Mesenchymal stem cell of adipose (primary cell): Measurements from ENCODE around the genes RABL3 and CSTA.

- CAGE, long polyA plus RNA = no peak
Observed at GRCh38 chr3:119627316-119627746, 29.6 kb downstream of the PLA1A start.

GRCh38 chr3:119636160-119636705 lies 24.2 kb downstream of the POPDC2 start:
- CAGE, long polyA plus RNA = no peak

GRCh38 chr3:120394122-120395506 lies 45.5 kb upstream of the LRRC58 start:
- CAGE, long polyA plus RNA = no peak

GRCh38 chr3:120402566-120403105 lies 48.2 kb downstream of the FSTL1 start:
- CAGE, long polyA plus RNA = no peak

DNA sequence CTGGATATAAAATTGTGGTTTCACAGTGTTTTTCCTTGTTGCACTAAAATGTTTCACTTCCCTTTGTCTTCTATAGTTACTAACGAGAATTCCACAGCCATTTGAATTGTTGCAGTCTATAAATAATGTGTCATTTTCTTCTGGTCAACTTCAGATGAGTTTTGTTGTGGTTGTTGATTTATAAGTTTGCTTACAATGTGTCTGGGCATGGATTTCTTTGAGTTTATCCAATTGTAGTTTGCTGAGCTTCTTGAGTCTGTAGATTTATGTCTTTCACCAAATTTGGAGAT lies 63.3 kb upstream of the NDUFB4 start:
- CAGE, long polyA plus RNA = no peak

GRCh38 chr3:120603259-120604015 lies 7.3 kb downstream of the NDUFB4 start:
- CAGE, long polyA plus RNA = no peak

DNA sequence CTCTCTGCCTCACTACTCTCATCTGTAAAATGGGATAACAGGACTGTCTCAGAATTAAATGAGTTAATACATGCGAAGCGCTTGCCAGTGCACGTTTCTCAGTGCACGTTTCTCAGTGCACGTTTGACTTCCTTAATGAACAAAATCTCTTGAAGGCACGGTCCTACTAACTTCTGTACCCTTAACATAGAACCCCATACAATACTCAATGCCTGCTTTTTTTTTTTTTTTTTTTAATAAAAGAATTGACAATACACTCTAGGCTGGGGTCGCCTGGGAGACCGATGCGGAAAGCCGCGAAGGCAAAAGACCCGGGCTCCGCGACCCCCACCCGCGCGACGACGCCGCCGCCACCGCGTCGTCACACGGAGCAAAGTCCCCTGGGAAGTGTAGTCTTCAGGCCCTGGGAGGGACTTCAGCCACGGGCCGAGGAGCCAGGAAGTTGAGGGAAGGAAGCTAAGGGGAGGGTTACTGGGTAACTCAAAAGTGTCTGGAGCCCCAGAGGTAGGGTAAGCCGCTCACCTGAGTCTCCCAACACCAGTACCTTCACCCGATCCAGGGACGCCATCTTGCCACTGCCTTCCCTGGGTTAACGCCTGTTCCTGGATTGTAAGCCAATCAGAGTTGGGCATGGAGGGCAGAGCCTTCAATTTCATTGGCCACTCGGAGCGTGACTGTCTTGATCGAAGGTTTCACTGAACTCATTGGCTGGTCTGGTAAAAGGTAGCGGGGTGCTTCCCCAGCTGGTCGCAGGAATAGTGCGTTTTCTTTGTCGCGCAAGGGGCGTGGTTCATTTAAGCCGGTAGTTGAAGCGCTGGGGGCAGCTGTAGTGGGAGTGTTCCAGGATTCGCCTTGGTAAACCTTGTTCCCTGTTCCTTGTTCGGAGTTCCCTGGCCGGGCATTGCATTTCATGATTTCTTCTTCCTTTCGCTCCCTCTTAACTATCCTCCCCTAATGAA lies at the start of gene RABL3:
RABL3 (minus strand) TSS at position 577 of the 959 bp plus-strand sequence.
- CAGE, long polyA plus RNA = no peak

DNA sequence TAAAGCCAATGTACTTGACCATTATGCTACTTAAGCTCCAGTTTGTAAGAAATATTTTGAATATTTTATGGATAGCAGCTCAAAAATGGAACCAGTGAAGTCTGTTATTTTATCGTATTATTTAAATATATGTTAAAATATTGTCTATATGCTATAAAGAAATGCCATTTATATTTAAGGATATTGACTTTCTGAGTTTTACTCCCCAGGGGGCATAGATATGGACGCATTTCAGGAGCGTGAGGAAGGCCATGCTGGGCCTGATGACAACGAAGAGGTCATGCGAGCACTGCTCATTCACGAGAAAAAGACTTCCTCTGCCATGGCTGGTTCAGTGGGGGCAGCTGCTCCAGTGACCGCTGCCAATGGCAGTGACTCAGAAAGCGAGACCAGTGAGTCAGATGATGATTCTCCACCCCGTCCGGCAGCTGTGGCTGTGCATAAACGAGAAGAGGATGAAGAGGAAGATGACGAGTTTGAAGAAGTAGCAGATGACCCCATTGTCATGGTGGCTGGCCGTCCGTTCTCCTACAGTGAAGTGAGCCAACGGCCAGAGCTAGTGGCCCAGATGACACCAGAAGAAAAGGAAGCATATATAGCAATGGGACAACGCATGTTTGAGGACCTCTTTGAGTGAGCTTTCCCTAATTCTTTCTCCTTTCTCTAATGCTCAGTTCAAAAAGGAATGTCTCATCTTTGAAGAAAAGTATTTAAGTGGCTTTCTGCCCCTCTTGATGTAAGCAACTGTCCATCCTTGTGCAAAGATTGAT lies 38.5 kb downstream of the GTF2E1 start:
- CAGE, long polyA plus RNA = no peak

DNA sequence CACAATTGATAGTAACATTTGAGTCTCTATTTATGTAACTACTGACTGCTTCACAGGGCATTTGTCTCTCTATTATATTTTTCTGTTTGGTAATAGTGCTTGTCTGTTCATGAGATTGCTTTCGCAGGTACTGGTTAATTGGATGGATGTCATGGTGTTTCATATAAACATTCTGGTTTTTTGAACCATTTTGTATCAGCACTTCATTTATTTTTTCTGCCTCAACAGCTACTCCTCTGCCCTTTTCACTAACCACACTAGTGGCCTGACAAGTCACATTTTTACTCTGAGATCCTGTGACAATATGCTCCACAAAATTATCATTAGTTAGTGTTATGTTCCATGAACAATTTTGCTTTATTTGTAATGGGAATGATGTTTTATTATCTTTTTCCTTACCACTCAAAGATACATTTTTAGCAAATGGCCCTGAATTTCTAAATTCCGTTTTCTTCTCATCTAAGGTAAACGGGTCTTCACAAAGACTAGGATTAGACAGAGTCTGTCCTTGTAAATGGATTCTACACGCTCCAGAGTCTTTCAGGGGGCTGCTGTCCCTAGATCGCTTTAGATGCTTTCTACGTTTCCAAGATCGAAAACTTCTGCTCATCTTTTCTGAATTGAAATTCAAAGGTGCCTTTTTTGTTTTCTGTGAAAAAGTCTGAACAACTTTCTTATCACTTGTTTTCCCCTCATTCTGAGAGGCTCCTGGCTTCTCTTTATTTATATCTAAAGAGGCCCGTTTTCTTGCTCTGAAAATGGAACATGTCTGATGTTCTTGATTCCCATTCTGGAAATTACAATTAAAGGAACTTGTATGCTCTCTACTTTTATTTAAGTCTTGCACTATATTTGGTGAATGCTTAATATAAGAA lies 56.3 kb downstream of the POLQ start:
- CAGE, long polyA plus RNA = no peak

DNA sequence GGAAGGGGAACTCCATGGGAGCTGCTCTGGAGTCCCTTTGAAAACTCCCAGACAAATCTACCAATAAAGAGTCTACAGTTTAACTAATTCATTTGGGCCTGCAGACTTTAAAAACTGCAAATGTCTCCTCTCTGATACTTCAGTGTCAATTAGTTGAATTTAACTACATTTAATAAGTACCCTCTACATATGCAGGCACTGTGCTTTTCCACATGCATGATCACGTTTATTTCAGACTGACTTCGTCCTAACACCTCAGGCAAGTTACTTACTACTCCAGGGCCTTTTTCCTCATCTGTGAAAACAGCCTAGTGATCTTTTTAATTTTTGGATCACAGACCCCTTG lies 15.3 kb upstream of the HCLS1 start:
- CAGE, long polyA plus RNA = no peak

DNA sequence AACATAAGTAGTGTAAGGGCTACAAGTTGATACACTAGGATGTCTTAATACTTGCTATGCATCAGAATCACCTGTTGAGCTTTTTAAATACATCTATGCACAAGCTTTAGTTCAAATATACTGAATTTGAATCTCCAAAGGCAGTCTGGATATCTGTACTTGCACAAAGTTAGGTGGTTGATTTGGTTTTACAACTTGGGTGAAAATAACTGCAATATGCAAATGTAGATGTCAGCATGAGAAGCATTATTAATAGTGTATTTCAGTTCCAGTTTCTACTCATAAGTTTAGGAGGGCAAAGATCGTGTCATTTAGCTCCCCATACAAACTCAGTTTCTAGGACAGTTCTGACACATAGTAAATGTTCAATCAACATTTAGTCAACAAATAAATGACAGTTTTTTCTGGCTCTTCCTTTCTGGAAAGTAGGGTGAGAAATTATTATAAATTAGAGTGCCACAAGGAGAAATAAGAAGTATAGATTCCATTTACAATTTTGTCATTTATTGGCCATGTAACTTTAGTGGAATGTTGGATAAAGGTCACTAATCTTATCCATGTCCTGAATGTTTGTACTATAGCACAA lies 25.5 kb downstream of the IQCB1 start:
- CAGE, long polyA plus RNA = no peak

DNA sequence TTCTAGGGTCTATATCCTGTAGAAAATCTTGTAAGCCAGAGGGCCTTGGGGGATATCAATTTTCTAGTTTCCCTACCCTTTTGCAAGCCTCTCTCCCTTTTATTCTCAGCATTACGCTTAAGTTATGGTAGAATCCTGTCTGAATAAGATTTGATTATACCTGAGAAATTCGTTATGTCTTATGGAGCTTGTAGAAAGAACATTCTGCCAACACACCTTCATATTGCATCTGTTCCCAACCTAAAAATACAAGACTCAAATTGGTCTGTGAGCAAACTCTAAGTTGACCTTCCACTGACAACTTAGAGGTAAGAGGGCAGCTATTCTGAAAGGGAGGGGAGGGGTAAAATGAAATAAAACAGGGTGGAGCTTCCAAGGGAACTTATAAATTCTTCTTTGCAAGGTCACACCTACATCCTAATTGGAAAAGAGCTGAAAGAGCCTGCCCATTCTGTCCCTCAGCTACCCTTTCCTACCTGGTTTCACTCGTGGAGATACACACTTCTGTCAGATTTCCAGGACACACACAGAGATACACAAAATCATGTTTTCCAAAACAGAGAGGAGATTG lies 1.1 kb downstream of the ILDR1 start:
- CAGE, long polyA plus RNA = no peak

- CAGE, long polyA plus RNA = no peak
Observed at GRCh38 chr3:122310357-122310815, 14.7 kb upstream of the CSTA start.

- CAGE, long polyA plus RNA = no peak
Observed at GRCh38 chr3:122324734-122325399, at the start of gene CSTA. Gene CSTA, plus strand, starts transcription at chr3:122325248.

DNA sequence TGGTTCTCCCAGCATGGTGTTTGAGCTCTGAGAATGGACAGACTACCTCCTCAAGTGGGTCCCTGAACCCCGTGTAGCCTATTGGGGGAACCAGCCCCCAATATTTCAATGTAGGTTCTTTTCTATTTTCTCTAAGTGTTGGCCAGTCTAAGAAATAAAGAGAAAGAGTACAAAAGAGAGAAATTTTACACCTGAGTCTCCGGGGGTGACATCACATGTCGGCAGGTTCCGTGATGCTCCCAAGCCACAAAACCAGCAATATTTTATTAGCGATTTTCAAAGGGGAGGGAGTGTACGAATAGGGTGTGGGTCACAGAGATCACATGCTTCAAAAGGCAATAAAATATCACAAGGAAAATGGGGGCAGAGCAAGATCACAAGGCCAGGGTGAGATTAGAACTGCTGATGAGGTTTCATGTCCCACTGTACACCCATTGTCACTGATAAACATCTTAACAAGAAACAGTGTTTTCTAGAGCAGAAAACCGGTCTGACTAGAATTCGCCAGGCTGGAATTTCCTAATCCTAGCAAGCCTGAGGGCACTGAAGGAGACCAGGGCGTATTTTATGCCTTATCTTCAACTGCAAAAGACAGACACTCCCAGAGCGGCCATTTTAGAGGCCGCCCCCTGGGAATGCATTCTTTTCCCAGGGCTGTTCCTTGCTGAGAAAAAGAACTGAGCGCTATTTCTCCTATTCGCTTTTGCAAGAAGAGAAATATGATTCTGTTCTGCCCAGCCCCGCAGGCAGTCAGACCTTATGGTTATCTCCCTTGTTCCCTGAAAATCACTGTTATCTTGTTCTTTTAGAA lies 27.8 kb upstream of the WDR5B start:
- CAGE, long polyA plus RNA = no peak

DNA sequence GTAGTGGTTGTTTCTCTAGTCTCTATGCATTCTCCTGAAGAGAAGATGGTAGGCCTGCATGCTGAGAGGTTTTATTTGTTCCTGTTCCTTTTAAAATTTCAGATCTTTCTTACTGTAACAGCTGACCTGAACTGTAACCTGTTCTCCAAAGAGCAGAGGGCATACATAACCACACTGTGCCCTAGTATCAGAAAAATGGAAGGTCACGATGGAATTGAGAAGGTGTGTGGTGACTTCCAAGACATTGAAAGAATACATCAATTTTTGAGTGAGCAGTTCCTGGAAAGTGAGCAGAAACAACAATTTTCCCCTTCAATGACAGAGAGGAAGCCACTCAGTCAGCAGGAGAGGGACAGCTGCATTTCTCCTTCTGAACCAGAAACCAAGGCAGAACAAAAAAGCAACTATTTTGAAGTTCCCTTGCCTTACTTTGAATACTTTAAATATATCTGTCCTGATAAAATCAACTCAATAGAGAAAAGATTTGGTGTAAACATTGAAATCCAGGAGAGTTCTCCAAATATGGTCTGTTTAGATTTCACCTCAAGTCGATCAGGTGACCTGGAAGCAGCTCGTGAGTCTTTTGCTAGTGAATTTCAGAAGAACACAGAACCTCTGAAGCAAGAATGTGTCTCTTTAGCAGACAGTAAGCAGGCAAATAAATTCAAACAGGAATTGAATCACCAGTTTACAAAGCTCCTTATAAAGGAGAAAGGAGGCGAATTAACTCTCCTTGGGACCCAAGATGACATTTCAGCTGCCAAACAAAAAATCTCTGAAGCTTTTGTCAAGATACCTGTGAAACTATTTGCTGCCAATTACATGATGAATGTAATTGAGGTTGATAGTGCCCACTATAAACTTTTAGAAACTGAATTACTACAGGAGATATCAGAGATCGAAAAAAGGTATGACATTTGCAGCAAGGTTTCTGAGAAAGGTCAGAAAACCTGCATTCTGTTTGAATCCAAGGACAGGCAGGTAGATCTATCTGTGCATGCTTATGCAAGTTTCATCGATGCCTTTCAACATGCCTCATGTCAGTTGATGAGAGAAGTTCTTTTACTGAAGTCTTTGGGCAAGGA lies 4.6 kb downstream of the DTX3L start:
- CAGE, long polyA plus RNA = no peak

- CAGE, long polyA plus RNA = no peak
Observed at GRCh38 chr3:122679796-122680457, 712 bp upstream of the PARP14 start.

- CAGE, long polyA plus RNA = no peak
Observed at GRCh38 chr3:122732820-122733310, 52.2 kb downstream of the PARP14 start.

- CAGE, long polyA plus RNA = no peak
Observed at GRCh38 chr3:122799115-122799923, 4.5 kb downstream of the SLC49A4 start.

DNA sequence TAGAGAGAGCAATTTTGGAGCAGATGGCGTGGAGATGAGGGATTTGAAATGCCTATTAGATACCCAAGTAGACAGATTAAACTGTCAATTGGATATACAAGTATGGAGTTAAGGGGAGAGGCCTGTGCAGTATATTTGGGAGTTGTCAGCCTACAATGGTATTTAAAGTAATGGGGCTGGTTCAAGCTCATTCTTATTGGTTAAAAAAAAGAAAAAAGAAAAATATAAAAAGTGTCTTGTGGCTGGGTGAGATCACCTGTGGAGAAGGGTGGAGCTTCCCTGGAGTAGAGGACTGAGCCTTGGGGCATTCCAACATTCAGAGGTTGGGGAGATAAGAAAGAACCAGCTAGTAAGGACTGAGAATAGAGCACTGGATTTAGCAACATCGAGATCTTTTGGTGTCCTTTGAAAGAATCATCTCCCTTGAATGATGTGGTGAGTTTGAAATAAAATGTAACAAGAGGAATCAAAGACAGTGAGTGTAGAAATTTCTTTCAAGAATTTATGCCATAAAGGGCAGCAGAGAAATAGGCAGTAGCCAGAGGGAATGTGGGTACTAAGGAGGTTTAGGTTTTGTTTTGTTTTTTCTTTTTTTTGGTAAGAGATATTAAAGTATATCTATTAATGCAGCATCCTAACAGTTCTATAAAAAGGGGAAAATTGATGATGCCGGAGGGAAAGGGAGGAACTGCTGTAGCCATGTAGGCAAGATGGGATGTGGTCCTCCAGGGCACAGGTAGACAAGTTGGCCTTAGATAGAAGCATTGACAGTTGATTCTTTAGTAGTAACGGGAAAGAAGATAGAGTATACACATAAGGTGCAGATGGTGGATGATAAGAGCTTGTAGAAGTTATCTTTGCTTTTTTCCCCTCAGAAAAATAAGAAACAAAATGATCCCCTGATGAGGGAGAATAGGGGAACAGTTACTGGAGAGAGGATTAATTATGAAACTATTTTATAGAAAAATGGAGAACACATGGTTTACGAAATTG lies 5.4 kb downstream of the SLC49A4 start:
- CAGE, long polyA plus RNA = no peak